A375 (cell line): ENCODE measurements around the genes OR3A1, CTNS and P2RX1.

DNA sequence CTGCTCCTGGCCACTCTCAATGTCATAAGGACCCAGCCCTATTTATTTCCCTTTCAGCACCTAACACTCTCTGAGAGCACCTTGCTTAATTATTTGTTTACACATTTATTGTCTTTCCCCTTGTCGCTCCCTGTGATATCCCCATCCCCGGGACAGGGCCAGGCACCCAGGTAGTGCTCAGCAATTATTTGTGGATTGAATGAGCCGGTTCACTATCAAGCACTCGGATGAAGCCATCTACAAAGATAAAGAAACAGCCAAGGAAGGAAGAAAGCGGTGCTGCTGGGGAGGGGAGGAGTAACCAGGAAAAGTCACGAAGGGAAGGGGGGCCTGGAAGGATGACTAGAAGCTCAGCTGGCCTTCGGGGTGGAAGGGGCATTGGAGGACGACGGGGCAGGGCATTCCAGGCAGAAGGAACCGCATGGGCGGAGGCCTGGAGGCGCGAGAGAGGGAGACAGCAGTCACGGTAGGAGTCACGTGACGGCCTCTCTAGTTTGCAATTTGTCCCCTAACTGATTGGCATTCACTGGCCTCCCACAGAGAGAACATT is 64.1 kb downstream of the RTN4RL1 start:
- RAMPAGE, long total RNA = no peak

GRCh38 chr17:2090098-2090586 is 35.2 kb downstream of the HIC1 start:
- RAMPAGE, long total RNA = no peak

- RAMPAGE, long total RNA = no peak
Observed at GRCh38 chr17:2189732-2190383, 113.7 kb downstream of the SMG6 start.

- RAMPAGE, long total RNA = no peak
Observed at GRCh38 chr17:2239873-2240625, 63.5 kb downstream of the SMG6 start.

GRCh38 chr17:2323696-2324722 is 12.2 kb downstream of the TSR1 start:
- RAMPAGE, long total RNA = no peak

- RAMPAGE, long total RNA = no peak
Observed at GRCh38 chr17:2385271-2385910, 15.5 kb downstream of the MNT start.

DNA sequence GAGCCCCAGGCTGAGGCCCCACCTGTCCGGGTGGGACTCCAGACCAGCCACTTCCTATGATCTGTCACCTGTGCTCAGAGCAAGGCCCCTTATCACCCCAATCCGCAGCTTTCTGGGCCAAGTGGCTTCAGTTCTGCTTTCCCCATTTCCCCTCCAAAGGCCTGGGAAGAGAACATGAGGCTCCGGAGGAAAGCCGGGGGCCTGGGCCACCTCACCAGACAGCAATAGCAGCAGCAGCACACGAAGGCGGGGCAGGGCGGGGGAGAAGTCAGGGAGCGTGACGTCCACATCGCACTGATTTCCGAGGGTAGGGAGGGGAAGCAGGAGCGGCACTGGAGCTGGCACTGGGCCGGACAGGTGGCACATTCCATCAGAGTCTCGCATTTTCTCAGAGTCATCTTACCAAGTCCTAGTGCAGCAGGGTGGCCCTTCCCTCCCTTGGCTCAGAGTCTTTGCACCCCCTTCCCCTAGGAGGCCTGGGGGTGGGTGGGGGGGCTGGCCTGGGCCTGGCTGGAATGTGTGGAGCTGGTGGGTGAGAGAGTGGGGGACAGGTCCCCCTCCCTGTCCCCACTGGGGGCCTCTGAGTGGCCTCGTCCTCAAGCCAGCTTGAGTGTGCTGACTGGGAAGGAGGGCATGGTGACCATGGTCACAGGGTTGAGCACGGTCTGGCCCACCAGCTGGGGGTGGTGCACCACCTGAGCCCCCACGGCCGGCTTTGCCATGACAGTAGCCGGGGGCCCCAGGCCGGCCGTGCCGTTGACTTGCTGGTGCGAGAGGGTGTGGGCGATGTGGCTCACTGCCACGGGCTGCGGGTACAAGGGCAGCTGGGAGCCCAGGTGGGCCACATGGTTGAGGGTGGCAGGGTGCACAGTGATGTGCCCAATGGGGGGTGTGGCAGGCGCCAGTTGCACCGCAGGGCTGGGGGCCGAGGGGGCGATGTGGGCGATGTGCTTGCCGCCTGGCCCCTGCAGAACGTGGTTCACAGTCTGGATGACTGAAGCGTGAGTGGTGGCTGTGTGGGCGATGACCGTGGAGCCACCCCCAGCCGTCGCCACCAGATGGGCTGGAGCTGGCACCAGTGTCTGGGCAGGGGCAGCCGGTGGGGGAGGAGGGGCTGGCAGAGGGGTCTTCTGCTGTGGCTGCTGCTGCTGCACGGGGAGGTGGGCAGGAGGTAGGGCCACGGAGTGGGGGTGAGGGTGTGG is 14.2 kb downstream of the MNT start:
- RAMPAGE, long total RNA = no peak

DNA sequence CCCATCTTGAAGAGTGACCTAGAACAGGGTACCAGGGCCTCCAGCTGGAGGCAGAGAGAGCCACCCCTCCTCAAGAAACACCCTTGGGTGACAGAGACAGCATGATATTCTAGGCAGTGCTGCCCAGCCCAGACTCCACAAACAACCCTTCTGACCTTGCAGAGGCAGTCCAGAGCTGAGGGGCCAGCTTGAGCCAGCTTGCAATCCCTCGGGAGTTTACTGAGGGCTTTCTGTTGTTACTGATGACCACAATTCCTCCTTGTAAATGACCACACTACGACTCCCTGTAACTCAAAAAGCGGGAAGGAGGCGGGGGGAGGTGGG is 18.6 kb upstream of the MNT start:
- RAMPAGE, long total RNA = no peak

DNA sequence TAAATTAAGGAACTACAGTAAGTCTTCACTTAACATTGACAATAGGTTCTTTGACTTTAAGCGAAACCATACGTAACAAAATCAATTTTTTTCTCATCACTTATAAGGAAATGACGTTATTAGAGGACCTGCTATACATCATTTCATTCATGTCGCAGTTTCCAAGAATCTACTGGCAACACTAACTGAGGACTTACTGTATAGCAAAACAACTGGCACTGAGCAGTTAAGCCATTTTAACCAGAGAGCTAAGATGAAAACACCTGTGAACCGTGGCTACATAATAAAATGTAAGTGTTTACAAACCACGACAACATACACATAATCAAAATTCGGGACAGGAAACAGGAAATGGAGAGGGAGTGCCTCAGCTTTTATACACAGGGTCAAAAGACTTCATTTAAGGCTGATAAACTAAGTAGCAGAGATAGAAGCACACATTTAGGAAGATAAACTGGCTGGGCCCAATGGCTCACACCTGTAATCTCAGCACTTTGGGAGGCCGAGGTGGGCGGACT is 29.5 kb downstream of the METTL16 start:
- RAMPAGE, long total RNA = no peak

GRCh38 chr17:2606975-2607631 is 13.6 kb downstream of the PAFAH1B1 start:
- RAMPAGE, long total RNA = no peak

GRCh38 chr17:2686803-2687272 is 24.7 kb downstream of the CLUH start:
- RAMPAGE, long total RNA = no peak

DNA sequence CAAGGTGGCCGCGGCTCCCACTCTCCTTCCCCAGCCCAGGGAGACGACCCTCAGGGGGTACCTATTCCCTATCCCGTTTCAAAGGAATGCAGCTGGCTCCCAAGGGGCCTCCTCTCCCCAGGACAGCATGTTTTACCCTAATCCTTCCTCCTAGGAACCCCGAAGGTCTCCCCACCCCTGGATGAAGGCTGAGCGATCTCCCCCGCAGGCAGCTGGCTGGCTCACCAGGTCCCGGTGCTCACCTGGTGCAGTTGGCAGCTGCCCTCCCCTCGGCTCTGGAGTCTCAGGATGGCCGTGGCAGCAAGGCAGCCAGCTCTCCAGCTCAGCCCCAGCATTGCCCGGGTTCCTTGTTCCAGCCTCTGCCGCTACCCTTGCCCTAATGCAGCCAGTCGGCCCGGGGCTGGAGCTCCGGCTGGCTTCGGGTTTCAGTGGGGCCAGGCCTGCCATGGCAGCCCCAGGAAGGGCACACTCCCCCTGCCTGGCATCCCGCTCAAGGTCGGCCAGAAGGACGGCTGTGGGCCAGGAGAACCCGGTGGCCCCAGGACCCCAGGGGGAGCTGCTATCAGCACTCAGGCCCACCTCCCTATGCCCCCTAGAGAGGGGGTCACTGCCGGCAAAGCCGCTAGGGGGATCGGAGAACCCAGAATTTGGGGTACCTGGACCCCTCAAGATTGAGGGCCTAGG is 4.5 kb downstream of the CLUH start:
- RAMPAGE, long total RNA = no peak

GRCh38 chr17:2708161-2708669 is 3.3 kb downstream of the CLUH start:
- RAMPAGE, long total RNA = no peak

- RAMPAGE, long total RNA = no peak
Observed at GRCh38 chr17:2786105-2786672, 10.0 kb upstream of the RAP1GAP2 start.

GRCh38 chr17:3298134-3298659 is at the start of gene OR3A1:
TSS of gene OR3A1 (minus strand) at chr17:3298360.
- RAMPAGE, long total RNA = no peak

DNA sequence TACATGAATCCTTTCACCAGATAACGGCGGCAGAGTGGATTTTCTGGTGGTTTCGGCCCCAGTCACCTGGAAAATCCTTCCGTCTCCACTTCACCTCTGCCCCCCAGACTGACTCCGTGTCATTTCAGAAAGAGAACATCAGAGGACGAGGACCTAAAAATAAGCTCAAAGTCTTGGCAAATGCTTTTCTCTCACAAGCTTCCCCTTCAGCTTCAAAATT is 36.7 kb downstream of the ASPA start:
- RAMPAGE, long total RNA = no peak

DNA sequence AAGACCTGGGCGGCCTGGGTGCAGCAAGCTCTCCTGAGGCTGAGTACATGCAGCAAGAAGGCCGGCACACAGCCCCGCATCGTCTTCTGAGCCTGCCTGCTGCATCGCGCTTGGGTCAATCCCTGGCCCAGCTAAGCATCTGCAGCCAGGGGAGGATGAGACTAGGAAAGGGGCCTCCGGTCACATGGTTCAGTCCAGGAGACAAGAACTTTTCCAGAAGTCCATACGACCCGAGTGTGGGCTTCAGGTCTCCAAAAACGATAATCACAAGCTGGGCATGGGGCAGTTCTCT is 611 bp upstream of the TRPV1 start:
- RAMPAGE, long total RNA = no peak

- RAMPAGE, long total RNA = no peak
Observed at GRCh38 chr17:3635990-3637099, at the start of gene CTNS. TSS of gene CTNS (plus strand) at chr17:3636760.

DNA sequence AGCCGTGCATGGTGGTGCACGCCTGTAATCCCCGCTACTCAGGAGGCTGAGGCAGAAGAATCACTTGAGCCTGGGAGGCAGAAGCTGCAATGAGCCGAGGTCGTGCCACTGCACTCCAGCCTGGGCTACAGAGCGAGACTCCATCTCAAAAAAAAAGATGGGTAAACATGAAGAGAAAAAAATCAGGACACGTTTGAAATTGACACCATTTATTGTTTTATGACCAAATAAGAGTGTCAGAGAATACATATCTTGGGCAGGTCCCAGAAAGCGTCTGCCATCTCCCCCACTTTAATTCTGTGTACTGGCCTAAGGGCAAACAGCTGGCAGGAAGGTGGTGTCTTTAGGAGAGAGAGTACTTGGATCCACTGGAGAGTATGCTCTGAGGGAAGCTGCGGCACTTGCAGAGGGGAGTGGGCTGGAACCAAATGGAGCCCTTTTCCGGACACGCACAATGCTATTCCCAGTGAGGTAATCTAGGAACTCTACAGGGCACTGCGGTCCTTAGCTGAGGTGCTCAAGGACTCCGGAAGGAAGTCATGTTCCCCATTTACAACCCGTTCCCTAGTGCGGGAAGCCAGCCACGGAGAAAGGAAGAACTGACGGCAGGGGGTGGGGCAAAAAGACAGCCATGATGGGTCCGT is 4.5 kb downstream of the EMC6 start:
- RAMPAGE, long total RNA = no peak

DNA sequence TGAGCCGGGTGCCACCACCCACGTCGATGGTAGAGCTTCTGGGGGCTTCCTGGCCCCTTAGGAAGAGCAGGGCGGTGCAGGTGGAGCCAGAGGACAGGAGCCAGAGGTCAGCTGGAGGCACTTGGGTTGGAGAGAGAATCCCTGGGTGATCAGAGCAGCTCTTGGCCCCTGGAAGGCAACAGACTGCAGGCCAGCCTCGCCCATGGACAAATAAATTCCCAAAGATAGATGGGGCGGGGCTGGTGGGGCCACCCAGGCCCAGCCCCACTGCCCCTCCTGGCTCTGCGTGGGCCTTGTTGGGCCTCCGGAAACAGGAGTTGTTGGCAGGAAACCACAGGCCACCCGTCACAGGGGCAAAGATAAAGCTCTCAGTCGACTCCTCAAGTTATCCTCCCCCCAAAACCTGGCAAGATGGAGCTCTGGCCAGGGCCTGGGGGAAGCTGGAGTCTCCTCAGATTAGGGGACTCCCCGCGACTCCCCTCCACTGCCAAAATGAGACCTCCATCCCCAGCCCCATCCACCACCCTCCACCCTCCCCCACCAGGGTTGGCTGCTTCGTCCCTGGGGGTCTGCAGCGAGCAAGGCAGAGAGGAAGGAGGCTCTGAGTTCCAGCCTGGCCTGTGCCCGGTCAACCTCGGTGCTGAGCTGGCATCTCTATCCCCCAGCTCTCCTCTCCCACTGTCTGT is at the start of gene P2RX1:
Gene P2RX1 (minus strand): TSS at position 185 of the 686 bp plus-strand sequence.
- RAMPAGE, long total RNA = no peak